GM12891 (cell line): Measurements from ENCODE around the gene CKS1B.

DNA sequence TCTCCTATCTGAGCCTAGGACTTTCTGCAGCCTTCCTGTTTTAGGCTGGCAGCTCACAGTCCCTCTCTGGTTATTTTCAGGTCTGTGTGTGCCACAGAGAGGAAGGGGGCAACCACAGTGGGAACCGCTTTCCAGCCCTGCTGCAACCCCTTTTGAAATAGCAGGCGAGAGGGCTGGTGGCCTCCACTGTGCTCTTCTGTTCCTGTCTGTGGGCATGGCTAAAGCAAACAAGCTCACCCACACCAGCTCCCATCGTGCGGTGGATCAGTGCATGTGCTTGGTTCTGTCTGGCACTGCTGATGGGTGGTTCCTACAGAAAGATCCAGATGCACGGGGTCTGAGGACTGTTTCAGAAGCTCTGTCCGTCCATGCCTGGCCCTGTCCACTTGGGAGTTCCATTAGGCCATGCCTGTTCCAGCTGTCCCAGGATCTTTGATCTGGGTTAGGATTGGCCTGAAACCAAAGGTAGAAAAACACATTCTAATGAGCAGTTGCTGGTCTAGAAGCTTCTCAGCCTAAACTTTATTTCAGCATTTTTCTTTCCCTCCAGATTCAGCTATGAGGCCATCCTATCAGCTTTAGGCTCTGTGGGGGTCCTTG lies 1.5 kb upstream of the IL6R start:
- RRBS = no CpG with 5 or more reads among the region's 6 CpGs

- RRBS = no CpG with 5 or more reads among the region's 5 CpGs
These were observed 20.5 kb downstream of the IL6R start for GRCh38 chr1:154425530-154426125.

- RRBS = no CpG with 5 or more reads among the region's 3 CpGs
These were observed 35.9 kb downstream of the IL6R start for GRCh38 chr1:154440989-154441508.

GRCh38 chr1:154463545-154464085 lies 38.4 kb upstream of the TDRD10 start:
- RRBS = no CpG with 5 or more reads among the region's 5 CpGs

DNA sequence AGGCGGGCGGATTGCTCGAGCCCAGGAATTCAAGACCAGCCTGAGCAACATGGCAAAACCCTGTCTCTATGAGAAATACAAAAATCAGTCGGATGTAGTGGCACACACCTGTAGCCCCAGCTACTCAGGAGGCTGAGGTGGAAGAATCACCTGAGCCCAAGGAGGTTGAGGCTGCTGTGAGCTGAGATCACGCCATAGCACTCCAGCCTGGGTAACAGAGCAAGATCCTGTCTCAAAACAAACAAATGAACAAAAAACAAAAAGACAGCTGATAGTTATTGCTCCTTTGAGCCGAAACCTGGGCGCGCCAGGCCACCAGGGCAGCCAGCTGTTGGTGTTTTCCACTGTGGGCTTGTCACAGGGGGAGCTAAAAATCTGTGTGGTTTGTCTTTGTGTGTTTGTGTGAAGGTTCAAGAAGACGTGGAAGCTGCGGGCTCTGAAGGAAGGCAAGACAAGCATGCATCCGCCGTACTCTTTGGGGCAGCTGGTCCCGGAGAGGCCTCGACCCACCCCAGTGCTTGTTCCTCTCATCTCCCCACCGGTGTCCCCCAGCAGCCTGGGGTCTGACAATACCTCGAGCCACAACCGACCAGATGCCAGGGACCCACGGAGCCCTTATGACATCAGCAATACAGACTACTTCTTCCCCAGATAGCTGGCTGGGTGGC lies 37.2 kb upstream of the TDRD10 start:
- RRBS = no CpG with 5 or more reads among the region's 18 CpGs

- RRBS = no CpG with 5 or more reads among the region's 5 CpGs
These were observed 27.2 kb upstream of the TDRD10 start for GRCh38 chr1:154474763-154475228.

DNA sequence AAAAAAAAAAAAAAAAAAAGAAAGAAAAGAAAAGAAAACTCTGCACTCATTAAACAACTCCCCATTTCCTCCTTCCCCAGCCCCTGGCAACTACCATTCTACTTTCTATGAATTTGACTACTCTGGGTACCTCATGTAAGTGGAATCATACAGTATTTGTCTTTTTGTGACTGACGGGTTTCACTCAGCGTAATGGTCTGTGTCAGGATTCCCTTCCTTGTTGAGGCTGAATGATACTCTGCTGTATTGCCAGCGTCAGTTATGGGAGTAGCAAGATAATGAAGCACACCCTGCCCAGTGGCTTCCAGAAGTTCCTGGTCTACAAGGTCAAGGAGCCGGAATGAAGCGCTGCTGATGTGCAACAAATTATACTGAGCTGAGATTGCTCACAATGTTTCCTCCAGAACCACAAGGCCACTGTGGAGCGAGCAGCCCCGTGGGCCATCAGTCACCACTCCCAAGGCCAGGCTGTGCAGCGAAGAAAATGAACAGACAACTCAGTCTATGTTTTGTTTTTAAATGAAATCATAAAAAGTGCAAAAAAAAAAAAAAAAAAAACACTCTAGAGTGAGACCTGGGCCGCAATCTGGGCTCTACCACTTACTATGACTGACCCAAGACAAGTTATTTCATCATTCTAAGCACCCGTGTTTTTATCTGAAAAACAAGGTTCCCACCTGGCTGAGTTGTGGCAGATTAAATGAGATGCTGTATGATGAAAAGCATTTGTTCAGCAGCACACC lies 24.0 kb upstream of the TDRD10 start:
- RRBS = no CpG with 5 or more reads among the region's 10 CpGs

GRCh38 chr1:154601767-154602799 lies 5.9 kb downstream of the ADAR start:
- RRBS = no CpG with 5 or more reads among the region's 15 CpGs

DNA sequence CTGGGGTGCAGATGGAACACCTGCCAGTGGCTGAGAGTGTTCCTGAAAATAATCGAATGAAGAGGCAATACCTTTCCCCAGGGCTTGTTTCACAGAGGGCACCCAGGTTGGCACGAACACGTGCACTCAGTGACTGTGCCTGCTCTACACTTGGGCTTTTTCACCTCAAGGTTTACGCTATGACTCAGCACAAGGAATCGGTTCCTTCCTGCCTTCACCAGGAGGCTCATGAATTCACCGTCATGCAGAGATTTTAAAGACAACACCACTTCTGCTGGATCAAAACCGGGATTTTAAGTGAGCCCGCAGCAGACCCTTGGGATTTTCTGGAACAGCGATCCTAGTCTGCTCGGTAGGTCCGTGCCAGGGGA lies 118.5 kb upstream of the ADAR start:
- RRBS = 53% methylated on average over 4 of the region's 11 CpGs

GRCh38 chr1:154730062-154730764 lies 122.2 kb upstream of the ADAR start:
- RRBS = no CpG with 5 or more reads among the region's 1 CpG

DNA sequence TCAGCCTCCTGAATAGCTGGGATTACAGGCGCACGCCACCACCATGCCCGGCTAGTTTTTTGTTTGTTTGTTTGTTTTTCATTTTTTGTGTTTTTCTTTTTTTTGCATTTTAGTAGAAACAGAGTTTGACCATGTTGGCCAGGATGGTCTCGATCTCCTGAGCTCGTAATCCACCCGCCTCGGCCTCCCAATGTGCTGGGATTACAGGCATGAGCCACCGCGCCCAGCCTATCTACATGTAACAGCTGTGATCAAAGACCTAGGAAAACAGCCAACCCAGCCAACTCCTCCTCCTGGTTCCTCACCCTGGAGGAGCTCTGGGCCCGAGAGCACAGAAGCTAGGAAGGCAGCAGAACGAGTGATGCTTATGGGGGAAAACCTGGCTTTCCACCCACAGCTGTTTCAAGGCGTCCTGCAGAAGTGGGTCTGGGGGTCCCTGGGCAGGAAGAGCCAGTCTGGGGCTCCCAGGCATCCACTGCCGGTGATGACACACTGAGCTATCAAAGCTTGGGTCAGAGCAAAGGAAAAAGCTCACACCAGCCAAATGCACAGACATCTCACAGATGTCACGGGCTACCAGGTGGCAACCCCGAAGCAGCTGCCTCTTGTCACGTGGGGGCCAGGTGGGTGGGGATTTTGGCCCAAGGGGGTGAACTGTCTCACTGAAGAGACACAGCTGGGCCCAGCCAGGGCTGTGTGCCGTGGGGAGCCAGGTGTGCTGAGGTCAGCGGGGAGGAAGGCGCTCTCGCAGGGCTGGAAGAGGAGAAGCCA lies 32.7 kb downstream of the KCNN3 start:
- RRBS = no CpG with 5 or more reads among the region's 20 CpGs

DNA sequence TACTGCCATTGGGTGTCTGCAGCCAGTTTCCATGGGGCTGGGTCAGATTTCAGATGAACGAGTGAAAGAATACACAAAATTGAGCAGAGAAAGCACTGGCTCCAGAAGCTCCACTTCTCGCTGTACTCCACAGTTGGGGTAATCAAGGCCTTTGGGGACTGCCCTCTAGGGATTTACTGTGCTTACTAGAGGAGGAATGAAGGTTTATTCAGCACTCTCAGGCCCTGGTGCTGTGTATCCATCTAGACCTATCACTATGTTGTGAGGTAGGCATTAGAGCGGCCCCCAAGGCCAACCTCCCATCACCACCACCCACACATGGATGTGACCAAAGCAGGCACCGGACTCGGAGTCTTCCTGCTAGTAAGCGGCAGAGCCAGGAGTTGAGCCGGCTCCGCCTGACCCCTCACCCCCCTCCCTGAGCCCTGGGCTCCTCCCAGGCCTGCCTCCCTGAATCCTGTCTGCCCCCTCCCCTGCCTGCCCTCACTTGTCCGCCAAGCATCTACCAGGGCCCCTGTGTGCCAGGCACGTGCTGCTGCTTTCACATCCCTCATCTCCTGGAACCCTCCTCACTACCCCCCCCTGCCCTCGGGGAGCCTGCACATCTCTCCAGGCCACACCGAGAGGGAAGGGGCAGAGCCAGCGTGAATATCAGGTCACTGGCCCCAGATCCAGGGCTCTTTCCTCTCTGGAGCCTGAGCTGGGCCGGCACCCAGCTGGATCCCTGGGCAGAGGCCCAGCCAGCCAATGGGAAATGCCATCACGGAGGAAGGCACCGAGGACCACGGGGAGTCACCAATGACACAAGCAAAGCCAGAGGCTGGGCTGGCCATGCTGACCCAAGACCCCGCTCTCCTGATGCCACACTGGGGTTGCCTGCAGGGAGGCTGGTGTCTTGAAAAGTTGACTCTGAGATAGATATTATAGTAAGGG lies 23.2 kb downstream of the KCNN3 start:
- RRBS = 100% methylated on average over 1 of the region's 18 CpGs

DNA sequence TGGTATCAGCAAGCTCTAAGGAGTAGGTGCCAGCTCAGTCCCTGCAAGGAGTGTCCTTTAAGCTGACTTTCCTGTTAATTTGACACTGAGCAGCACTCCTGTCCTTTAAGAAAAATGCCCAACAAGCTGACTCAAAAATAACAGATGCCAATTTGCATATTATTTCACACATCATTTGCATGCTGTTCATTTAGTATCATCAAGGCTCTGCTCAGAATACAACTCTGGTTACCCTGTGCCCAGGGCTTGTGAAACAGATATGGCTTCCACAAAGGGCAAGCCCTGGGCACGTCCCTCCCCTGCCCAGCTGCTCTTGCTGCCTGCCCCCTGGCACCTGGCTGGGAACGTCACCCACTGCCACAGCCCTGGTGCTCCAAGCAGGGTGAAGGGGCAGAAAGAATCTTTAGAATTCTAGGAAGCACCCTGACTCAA lies 10.3 kb downstream of the KCNN3 start:
- RRBS = no CpG with 5 or more reads among the region's 2 CpGs

GRCh38 chr1:154862826-154863385 lies 7.2 kb downstream of the KCNN3 start:
- RRBS = 74% methylated on average over 2 of the region's 14 CpGs

DNA sequence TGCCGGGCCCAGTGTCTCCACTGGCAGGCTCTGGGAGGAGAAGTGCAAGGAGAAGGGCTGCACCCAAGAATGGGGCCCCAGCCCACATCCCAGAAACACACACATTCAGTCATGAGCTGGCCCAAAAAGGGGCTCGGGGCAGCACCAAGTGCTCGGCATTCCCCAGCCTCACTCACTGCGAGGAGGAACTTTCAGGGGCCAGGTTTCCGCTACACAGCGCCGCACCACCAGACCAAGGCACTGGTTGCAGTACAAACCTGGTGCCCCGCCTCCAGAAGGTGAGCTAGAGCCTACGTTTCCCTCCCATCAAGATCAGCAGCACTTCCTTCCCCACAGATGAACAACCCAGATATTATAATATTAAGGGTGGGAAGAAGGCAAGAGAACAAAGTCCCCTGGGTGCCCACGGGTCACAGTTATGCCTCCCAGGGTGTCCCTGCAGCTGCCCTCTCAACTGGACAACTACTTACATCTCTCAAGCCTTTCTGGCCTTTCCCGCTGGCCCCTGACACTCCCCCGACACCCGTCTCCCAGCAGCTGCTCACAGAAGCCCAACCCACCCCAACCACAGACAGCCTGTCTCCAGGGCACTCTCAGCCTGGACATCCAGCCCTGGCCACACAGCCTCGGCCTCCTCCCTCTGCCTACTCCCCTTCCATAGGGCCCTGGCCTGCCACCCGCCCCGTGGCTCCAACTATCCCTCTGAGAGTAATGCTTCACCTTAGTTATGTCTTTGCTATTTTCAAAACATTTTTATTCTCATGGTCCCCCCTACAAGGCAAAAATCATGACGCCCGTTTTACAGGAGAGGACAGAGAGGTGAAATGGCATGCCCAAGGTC lies 3.8 kb downstream of the PBXIP1 start:
- RRBS = no CpG with 5 or more reads among the region's 18 CpGs

DNA sequence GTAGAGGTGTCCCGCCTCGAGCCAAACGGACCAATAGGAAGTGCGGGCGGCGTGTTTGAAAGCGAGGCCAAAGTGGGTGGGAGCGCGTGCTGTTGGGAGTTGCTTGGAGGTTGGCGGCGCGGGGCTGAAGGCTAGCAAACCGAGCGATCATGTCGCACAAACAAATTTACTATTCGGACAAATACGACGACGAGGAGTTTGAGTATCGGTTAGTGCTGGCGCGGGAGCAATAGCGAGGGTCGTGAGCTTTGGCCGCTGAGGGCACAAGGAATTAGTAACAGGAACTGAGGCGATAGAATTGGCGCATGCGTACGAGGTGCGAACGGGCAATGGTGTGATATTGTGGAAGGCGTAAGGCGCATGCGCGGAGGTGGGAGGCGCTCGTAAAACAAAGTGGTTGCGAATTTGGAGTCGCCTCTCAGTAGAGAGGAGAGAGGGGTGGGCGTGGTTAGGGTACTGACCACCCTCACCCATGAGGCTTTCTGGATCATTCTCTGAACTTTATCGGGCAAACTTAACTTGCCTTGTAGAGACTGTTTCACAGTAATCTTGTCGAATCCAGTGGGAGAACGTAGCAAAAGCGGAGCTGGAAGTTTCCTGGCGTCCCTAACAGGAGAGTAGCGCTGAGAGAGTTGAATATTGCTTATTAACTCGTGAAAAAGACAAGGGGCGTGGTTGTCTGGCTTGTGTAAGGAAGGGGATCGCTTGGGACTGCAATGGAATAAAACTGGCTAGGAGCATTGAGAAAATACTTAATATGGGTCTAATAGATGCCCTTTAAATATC lies at the start of gene CKS1B:
CKS1B (plus strand) TSS at position 85 of the 786 bp plus-strand sequence.
- RRBS = no CpG with 5 or more reads among the region's 49 CpGs

- RRBS = no CpG with 5 or more reads among the region's 47 CpGs
These were observed 2.8 kb upstream of the ZBTB7B start for GRCh38 chr1:154999585-155000434.

DNA sequence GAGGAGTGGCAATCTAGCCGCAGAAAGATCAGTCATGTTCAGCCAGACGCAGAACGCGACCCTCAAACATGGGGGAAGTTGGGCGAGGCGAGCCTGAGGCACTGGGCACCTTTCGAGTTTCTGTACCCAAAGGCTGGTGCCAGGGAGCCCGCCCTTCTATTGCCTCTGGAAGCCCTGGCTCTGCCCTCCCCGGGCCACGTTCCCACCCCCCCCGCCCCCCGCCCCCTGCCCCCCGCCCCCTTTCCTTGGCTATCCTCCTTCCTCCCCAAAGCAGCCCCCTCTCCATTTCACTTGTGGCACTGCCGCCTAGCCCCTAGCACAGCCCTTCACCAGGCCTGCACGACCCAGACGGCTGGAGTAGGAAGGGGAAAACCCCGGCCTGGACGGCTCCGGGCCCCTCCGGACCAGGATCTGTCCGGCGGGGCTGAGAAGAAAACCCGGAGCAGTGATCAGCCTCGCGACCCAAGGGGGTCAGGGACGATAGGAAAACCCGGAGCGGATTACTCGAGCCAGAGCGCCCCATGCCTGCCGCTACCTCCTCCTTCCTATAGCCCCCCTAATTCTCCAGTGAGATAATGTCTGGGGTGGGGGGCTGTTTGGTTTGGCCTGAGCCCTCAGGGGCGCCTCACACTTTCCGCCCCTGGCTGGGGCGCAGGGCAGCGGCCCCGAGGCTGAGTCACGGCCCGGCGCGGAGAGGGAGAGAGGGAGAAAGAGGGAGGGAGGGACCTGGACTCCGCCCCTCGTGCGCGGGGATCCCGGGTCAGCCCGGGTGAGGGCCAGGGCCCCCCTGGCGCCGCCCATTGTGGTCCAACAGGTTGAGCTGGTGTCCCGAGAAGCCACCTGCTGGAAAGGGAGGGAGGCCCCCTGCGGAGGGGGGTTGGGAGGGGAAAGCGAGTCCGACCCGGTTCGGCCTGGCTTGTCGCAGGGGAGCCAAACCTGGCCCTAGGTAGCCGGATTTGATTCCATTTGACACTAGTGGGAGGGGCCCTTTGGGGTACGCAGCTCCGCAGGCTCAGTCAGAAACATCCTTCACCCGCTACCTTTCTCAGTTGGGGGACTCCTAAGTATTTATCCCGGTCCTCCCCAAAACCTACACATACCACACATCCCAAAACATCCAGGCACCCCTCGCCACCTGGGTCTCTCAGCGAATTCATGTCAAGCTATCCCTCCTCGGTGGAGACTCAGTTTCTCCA lies 1.8 kb upstream of the ZBTB7B start:
- RRBS = under 1% methylated on average over 13 of the region's 63 CpGs

- RRBS = no CpG with 5 or more reads among the region's 23 CpGs
These were observed 455 bp upstream of the ZBTB7B start for GRCh38 chr1:155001993-155002701.

- RRBS = 93% methylated on average over 3 of the region's 48 CpGs
These were observed 12.5 kb downstream of the ZBTB7B start for GRCh38 chr1:155014566-155015972.